ENCODE measurements around the gene CLCNKA.

GRCh38 chr1:15714440-15714894 lies 21.6 kb upstream of the SLC25A34 start:
- RRBS: no CpG with 5 or more reads among the region's 2 CpGs

- RRBS: over 99% methylated on average over 7 of the region's 23 CpGs
These were observed 11.0 kb upstream of the SLC25A34 start for GRCh38 chr1:15724800-15725727.

- RRBS: no CpG with 5 or more reads among the region's 5 CpGs
These were observed 1.6 kb upstream of the SLC25A34 start for GRCh38 chr1:15734470-15734820.

- RRBS: 98% methylated on average over 4 of the region's 9 CpGs
These were observed 21.7 kb downstream of the UQCRHL start for GRCh38 chr1:15785685-15786211.

DNA sequence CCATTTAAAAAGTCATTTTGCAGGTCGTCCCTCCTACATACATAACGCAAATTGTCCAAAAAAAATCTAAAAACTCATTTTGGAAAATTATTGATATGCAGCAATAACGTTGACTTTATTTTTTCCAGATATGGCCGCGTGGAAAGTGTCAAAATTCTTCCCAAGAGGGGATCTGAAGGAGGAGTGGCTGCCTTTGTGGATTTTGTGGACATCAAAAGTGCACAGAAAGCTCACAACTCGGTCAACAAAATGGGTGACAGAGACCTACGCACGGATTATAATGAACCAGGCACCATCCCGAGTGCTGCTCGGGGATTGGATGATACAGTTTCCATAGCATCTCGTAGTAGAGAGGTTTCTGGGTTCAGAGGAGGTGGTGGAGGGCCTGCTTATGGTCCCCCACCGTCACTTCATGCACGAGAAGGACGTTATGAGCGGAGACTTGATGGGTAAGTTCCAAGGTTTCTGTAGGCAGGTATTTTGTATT lies 25.2 kb downstream of the SPEN start:
- RRBS: no CpG with 5 or more reads among the region's 15 CpGs

DNA sequence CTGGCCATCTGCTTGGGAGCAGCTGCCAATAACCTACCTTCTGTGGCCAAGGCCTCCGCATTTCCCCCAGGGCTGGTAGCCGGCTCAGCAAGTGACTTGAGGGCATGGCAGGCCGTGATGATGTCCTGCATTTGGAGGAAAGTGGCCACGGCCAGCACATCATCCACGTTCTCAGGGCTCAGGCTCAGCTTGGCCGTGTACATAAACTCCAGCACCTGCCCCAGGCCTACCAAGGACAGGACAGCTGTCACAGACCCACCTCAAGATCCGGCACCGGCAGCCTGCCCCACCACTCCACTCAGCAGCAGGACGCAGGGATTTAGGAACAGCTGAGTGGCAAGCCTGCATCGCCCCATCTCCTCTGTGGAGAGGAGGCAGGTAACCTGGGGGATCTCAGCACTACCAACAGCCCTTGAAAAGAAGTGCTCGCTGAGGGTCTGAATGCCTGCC lies 29.0 kb downstream of the ZBTB17 start:
- RRBS: no CpG with 5 or more reads among the region's 11 CpGs

DNA sequence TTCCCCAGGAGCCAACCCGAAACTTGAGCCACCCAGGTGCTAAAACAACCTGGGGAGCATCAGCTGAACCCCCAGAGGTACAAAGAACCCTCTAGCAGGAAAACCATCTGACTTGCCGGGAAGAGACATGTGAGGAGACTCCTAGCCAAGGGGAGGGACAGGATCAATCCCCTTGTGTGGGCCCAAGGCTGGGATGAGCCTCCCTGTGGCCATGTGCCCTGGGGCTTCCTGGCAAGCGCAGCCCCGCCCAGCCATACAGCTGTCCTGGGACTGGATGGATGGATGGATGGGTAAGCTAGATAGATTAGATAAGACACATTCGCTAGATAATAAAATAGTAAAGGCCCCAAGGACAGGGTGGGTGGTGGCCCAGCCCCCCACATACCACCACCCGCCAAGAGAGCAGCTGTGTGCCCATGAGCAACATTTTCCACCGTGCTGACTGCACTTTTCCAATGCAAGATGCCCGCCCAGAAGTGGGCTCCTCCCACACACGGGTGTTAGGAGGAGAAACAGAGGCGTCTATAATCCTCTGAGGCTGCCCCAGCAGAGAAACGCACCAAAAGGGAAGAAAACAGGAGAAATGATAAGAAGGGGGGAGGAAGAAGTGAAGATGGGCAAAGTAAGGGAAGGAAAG lies 25.1 kb downstream of the ZBTB17 start:
- RRBS: no CpG with 5 or more reads among the region's 11 CpGs

- RRBS: no CpG with 5 or more reads among the region's 13 CpGs
These were observed 1.7 kb upstream of the HSPB7 start for GRCh38 chr1:16019481-16020003.

- RRBS: no CpG with 5 or more reads among the region's 10 CpGs
These were observed at the start of gene CLCNKA for GRCh38 chr1:16021682-16022270. CLCNKA (plus strand) TSS chr1:16022036.

DNA sequence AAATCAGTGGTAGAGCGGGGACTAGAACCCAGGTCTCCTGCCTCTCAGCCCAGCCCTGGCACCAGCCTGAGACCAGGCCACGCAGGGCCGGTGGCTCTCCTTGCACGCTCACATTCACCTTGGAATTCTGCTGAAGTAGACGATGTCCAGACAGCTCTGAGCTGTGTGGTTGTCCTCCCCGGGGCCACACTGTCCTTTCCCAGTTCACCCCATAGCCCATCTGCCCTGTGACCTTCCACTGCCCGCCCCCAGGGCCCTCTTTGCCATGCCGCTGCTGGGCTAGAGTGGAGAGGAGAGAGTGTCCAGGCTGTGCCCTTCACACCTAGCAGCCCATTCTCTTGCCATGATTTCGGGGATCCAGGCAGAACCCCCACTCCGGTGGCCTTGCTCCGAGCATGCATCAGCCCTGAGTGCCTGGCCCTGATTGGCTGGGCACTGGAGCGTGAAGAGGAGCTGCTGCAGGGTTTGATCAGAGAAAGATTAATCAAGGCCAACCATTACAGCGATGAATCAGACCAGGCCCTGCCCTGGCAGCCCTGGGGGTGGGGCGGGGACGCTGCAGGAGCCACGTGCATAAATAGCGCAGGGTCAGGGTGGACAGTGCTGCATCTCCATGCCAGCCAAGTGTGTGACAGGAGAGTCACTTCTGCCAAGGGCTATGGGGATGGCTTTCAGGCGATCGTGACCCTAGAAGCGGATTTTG lies 3.2 kb upstream of the FAM131C start:
- RRBS: 79% methylated on average over 3 of the region's 20 CpGs

DNA sequence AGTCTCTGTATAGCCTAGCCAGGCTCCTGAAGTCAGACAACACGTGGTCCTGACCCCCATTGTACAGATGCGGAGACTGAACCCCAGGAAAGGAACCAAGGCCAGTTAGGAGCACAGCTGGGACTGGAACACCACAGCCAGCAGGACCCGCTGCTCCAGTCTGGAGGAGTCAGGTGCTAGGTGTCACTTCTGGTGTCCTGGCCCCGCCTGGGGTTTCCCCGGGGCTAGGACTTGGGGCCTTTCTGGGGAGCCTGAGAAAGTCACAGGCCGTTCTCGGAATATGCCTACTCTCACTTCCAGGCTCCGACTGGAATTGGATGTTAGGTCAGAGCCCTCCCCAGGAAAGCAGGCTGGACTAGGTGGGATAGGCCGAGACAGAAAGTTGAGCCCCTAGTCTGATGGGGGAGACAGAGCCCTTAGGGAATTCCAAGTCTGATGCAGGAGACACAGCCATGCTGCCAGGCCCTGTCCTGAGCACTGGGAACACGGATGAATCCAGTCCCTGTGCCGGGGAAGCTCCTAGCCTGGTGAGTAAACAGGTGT lies 6.0 kb upstream of the FAM131C start:
- RRBS: no CpG with 5 or more reads among the region's 11 CpGs

GRCh38 chr1:16146727-16147677 lies 8.9 kb downstream of the EPHA2 start:
- RRBS: no CpG with 5 or more reads among the region's 14 CpGs

- RRBS: no CpG with 5 or more reads among the region's 11 CpGs
These were observed 2.3 kb downstream of the ARHGEF19 start for GRCh38 chr1:16209921-16210692.

DNA sequence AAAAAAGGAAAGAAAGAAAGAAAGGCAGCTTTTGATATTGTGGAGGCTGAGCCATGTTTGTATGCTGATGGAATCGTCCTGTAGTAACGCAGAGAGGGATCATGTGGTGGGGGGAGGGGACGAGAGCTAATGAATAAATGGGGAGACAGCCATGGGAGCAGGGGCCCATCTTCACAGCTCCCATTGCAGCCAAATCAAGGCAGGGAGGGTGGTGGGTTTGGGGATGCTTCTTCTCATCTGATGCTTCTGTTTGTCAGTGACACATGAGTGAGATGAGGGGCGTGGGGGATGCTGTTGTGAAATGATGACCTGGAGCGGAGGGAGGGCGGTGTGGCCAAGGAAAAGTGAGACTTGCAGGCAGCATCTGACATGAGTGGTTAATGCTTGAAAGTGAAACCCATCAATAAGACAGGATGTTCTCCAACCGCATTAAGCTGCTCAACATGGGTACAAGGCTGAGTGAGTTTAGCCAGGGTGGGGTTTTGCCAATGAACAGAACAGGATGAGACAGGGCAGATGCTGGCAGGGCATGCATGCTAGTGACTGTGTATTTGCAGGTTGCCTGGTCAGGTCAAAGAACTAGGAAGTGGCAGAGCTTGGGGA lies 16.6 kb downstream of the SPATA21 start:
- RRBS: no CpG with 5 or more reads among the region's 7 CpGs

- RRBS: no CpG with 5 or more reads among the region's 44 CpGs
These were observed 73.7 kb downstream of the NECAP2 start for GRCh38 chr1:16513949-16514951.

DNA sequence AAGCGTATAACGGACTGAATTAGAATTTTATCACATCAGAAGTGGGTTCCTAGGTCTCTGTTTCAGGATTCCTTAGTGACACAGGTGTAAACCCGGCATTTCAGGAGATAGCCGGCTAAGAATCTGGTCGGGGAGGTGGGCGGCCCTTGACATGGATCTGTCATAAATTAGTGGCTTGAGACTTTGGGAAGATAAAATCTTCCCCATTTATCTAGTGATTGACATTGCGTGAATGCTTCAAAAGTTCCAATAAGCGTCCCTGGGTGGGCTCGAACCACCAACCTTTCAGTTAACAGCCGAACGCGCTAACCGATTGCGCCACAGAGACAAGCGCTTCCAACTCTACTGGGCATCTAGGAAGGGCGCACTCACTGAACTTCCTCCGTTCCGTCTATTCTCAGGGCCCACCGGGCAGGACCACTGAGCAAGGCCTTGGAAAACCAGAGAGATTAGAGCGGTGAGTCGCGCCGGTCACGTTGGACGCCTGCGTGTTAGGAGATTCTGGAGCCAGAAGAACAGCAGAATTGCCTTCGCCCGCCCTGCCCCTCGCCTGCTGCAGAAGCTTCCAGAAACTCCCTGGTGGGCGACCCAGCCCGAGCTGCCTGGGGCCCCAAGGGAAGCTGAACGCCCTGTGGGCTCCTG lies 79.9 kb downstream of the NECAP2 start:
- RRBS: 90% methylated on average over 1 of the region's 32 CpGs

- RRBS: no CpG with 5 or more reads among the region's 6 CpGs
These were observed 204.9 kb downstream of the NECAP2 start for GRCh38 chr1:16645356-16645943.

DNA sequence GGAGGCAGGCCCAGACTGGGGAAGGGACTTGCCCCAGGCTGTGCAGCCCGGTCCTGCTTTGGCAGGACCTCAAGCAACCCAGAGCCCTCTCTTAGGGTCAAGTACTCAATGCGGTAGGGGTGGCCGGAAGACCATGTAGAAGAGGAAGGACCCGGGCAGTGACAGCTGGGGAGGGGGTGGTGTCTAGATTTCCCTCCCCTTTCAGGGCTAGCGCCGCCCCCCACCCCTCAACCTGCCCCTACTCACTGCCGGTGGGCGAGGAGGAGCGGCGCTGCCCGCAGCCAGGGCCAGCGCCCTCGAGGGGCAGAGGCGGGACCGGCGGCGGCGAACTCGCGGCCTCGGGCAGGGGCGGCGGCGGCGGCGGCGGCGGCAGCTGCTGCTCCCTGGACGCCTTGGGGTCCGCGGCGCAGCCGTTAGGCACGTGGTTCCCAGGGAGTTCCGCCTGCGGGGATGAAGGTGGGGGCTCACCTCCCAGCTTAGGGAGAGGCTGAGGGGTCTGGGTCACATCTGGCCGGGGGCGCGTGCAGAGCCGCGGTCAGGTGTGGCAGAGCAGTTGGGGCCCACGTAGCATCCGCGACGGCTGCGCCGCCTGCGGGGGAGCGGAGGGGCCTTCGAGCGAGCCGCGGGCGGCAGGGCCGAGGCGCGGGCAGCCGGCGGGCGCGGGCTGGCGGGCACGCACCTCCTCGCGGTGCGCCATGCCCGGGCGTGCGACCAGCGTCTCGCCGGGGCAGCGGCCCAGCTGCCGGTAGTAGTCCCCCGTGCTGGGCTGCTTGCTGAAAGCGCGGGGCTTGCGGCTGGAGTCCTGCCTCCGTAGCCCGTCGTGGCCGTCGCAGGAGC lies 222.3 kb upstream of the CROCC start:
- RRBS: no CpG with 5 or more reads among the region's 83 CpGs

GRCh38 chr1:16873259-16873584 lies 48.5 kb upstream of the CROCC start:
- RRBS: no CpG with 5 or more reads among the region's 25 CpGs